WTC11 (cell line): ENCODE measurements around a stretch of chr2.

DNA sequence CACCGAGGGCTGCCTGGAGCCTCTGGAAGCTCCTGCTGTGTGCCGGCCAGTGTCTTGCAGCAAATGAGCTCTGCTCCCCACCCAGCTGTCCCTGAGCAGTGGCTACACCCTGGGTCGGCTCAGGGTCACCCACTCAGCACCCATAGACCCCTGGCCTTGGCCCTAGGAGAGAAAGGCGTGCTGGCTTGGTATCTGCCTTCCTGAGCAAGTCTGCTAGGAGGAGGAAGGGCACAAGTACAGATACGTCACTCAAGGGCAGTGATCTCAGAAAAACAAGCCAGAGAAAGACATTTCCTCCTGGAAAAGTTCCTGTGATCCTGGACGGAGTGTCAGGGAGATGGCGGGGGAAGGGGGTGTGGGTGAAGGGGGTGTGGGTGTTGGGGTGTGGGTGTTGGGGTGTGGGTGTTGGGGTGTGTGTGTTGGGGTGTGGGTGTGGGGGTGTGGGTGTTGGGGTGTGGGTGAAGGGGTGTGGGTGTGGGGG lies 4.1 kb downstream of the FAM240C start:
- PRO-cap, result no peak

GRCh38 chr2:241899324-241899854 lies 875 bp downstream of the FAM240C start:
- PRO-cap, result no peak

DNA sequence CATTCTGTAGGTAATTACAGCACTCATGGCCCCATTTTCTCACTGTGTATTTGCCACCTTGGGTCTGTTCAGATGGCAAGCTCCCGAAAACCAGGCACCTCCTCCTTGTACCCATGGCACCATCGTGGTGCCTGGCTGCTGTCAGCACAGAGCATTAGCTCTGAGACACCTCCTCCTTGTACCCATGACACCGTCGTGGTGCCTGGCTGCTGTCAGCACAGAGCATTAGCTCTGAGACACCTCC lies 184.3 kb upstream of the FAM240C start:
- PRO-cap, result no peak